Measurements from ENCODE around the genes SIMC1, EIF4E1B and ZNF346.

- PRO-cap, 4 experiments, result no peak in any of the 4 experiments
- RAMPAGE, long total RNA, 2 experiments, result no peak in any of the 2 experiments
Measured at GRCh38 chr5:173947187-173947607, 41.8 kb upstream of the C5orf47 start.

DNA sequence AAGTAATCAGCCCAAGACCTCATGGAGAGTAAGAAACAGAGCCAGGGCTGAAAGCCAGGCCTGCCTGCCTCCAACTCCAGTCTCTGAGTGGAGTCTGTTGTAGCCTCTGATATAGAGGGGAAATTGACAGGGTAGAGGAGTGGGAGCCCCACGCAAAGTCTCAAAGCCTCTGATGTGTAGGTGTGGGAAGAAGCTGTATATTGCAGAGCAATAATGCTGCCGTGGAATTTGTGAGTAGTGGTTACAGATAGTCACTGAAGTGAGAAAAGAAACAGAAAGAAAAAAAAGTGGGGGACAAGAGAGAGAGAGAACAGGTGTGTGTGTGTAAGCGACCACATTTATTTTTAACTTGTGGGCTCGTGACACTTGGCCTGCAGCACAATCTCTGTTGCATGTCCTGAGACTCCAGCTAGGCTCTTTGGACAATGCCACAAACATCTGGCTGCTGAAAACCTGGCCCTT lies 227.8 kb downstream of the NSG2 start:
- PRO-cap, 4 experiments, result no peak in any of the 4 experiments
- RAMPAGE, long total RNA, 2 experiments, result no peak in any of the 2 experiments

DNA sequence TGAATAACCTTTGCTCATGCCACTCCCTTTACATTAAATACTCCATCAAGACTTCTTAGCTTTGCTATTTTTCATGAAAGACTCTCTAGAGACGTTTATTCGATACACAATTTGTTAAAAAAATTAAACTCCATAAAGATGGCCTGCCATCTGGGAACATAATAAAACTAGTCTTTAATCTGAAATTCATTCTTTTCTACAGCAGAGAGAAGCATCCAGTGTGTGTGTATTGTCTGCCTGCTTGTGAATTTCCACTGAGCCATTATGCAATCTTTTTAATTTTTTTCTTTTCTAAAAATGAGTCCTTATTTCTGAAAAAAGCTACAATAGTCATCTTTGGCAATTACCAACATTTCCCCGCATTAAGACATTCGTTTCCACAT lies 263.0 kb downstream of the MSX2 start:
- PRO-cap, 4 experiments, result no peak in any of the 4 experiments
- RAMPAGE, long total RNA, 2 experiments, result no peak in any of the 2 experiments

- PRO-cap, 4 experiments, result peak in 4 of 4 experiments; most common plus-strand start chr5:175468255 (in 4); most common minus-strand start chr5:175468083 (in 2)
- RAMPAGE, long total RNA, 2 experiments, result no peak in any of the 2 experiments
Measured at GRCh38 chr5:175467884-175468438, 10.4 kb upstream of the SFXN1 start.

GRCh38 chr5:175603992-175604508 lies 53.8 kb upstream of the HRH2 start:
- PRO-cap, 4 experiments, result no peak in any of the 4 experiments
- RAMPAGE, long total RNA, 2 experiments, result no peak in any of the 2 experiments

DNA sequence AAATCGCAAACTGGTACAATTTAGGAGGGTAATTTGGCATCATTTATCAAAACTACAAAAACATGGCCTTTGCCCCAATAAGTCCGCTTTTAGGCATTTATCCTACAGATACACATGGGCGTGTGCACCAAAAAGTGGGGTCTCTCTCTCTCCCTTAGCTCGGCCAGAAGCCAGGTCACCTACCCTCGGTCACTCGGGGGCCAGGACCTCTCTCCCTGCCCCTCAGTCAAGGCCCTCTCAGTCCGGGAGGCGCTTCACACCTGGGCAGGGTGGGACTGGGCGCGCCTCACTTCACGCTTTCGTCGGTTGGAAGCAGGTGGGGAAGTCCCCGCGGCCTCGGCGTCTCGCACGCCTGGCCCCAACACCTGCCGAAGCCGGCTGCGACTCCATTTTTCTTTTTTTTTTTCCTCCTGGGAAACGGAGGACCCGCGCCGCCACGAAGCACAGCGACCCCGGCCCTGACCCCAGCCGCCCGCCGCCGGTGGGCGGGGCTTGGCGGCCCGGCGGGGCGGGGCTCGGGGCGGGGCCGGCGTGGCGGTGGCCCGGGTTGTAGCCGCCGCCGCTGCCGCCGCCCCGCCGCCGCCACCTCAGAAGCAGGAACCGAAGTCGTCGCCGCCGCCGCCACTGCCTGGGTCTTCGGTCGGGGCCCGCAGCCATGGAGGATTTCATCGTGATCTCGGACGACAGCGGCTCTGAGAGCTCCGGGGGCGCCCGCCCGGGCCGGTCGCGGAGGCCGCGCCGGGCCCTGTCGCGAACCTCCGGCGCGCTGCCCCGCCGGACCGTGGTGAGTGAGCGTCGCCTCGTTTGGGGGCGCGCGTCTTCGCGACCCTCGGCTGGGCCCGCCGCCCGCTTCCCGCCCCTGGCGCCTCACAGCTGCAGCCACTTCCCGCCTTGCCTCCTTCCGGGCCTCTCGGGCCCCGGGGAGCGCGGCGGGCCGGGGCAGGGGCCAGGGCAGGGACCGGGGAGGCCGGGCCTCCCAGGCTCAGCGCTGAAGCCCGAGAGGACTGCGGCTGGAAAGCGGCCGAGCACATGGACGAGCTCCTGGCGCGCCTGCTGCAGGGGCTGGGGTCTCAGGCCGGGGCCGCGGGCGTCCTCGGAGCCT lies at the start of gene SIMC1:
SIMC1 (plus strand) TSS at position 571 of the 1,102 bp plus-strand sequence.
- PRO-cap, 4 experiments, result peak in 4 of 4 experiments; most common plus-strand start position 521 of the sequence (in 2); most common minus-strand start position 497 of the sequence (in 3)
- RAMPAGE, long total RNA, 2 experiments, result no peak in any of the 2 experiments

GRCh38 chr5:176534544-176535272 lies 2.5 kb downstream of the RNF44 start:
- PRO-cap, 4 experiments, result peak in 3 of 4 experiments; most common plus-strand start chr5:176534852 (in 1); most common minus-strand start chr5:176534770 (in 3)
- RAMPAGE, long total RNA, 2 experiments, result no peak in any of the 2 experiments

DNA sequence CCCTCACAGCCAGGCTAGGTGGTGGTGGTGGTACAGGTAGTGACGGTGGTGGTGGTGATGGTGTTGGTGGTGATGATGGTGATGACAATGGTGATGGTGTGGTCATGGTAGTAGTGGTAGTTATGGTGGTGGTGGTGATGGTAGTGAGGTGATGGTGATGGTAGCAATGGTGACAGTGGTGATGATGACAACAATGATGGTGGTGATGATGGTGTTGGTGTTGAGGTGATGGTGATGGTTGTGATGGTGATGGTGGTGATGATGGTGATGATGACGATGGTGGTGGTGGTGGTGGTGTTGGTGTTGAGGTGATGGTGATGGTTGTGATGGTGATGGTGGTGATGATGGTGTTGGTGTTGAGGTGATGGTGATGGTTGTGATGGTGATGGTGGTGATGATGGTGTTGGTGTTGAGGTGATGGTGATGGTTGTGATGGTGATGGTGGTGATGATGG lies 18.4 kb downstream of the GPRIN1 start:
- PRO-cap, 4 experiments, result no peak in any of the 4 experiments
- RAMPAGE, long total RNA, 2 experiments, result no peak in any of the 2 experiments

DNA sequence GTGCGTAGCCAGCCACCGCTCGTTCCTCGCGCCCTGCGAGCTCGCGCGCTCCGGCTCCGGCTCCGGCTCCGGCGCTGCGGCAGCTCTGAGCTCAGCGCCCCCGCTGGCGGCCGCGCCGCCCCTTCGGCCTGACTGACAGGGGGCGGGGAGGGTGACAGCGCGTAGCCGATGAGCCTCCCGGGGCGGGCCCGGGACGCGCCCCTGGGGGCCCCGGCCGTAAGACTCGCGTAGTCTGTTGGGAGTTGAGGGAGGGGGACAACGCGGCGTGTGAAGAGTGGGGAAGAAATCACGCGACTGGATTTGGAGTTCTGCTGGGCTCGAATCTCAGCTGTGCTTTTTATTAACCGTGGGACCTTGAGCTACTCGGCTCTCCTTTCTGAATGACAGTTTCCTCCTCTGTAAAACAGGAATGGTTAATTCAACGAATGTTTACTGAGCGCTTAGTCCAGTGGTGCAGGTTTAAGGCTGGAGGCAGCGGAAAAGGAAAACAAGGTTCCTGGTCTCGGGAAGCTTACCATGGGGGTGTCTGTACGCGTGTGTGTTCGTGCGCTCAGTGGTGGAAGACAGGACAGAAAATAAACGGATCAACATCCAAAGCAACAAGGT lies at the start of gene EIF4E1B:
EIF4E1B (plus strand) TSS at position 228 of the 606 bp plus-strand sequence.
- PRO-cap, 4 experiments, result no peak in any of the 4 experiments
- RAMPAGE, long total RNA, 2 experiments, result no peak in any of the 2 experiments

GRCh38 chr5:176657123-176657513 lies 9.8 kb downstream of the TSPAN17 start:
- PRO-cap, 4 experiments, result no peak in any of the 4 experiments
- RAMPAGE, long total RNA, 2 experiments, result no peak in any of the 2 experiments

- PRO-cap, 4 experiments, result no peak in any of the 4 experiments
- RAMPAGE, long total RNA, 2 experiments, result no peak in any of the 2 experiments
Measured at GRCh38 chr5:176846375-176846903, 36.1 kb downstream of the UNC5A start.

DNA sequence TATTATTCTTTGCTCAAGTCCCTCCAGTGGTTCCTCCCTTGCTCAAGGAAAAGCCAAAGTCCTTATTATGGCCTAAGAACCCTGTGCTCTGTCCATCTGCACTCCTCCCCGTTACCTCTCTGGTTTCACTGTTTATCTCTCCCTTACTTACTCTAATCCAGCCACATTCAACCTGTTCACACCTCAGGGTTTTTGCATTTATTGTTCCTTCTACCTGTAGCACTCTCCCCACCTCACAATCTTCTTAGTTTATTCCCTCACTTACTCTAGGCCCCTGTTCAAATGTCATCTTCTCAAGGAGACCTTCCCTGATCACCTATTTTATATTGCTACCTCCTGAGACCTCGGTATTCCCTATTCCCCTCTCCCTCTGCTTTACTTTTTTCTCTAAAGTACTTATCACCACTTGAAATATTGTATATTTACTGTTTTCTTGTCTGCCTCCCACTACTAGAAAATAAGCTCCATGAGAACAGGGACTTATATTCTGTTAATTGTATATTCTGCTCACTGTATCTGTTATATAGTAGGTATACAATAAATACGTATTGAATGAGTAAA lies 37.4 kb upstream of the HK3 start:
- PRO-cap, 4 experiments, result no peak in any of the 4 experiments
- RAMPAGE, long total RNA, 2 experiments, result no peak in any of the 2 experiments

DNA sequence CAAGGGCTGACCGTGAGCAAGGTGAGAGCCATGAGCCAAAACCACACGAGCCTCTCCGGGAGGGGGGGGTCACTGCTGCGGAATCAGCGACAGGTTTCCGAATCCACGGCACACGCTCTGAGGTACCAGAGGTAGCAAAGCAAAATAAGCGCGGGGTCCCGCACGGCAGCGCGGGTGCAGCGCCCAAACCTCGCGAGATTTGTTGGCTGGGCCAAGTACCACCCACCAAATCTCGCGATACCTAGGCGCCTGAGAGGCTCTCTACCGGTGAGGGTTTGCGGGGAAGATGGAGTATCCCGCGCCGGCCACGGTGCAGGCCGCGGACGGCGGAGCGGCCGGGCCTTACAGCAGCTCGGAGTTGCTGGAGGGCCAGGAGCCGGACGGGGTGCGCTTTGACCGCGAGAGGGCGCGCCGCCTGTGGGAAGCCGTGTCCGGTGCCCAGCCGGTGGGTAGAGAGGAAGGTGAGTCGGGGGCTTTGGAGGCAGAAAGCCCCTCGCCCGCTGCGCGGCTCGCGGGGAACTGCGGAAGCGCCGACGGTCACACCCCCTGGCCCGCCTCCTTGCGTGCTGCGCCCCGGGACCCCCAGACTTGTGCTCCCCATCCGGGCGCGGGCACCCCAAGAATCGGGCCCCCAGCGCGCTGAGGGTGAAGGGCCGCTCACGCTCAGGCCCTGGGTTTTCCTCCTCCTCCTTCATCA lies at the start of gene ZNF346:
ZNF346 (plus strand) TSS at position 244 of the 697 bp plus-strand sequence.
- PRO-cap, 4 experiments, result peak in 4 of 4 experiments; most common plus-strand start position 289 of the sequence (in 4); most common minus-strand start position 119 of the sequence (in 4)
- RAMPAGE, long total RNA, 2 experiments, result start-site peak on the plus strand in 2 of 2 experiments, centred at positions 262 to 271 of the sequence, 131 to 484 reads per replicate; start-site peak on the minus strand in 1 of 2 experiments, centred at position 165 of the sequence, 26 reads per replicate

GRCh38 chr5:177023150-177023949 lies 854 bp downstream of the ZNF346 start:
- PRO-cap, 4 experiments, result no peak in any of the 4 experiments
- RAMPAGE, long total RNA, 2 experiments, result no peak in any of the 2 experiments

DNA sequence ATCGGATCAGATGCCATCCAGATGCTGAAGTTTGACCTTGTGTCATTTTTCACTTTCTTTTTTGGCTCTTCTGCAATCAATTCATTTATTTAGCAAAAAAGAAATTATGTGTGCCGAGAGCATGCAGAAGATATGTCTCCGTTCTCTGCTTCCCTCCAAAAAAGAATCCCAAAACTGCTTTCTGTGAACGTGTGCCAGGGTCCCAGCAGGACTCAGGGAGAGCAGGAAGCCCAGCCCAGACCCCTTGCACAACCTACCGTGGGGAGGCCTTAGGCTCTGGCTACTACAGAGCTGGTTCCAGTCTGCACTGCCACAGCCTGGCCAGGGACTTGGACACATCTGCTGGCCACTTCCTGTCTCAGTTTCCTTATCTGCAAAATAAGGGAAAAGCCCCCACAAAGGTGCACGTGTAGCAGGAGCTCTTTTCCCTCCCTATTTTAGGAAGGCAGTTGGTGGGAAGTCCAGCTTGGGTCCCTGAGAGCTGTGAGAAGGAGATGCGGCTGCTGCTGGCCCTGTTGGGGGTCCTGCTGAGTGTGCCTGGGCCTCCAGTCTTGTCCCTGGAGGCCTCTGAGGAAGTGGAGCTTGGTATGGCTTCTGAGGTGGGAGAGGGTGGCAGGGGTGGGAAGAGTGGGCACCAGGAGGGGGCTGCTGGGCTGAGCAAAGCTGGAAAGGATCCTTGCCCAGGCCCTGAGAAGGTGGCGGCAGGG lies 2.5 kb downstream of the FGFR4 start:
- PRO-cap, 4 experiments, result no peak in any of the 4 experiments
- RAMPAGE, long total RNA, 2 experiments, result no peak in any of the 2 experiments

DNA sequence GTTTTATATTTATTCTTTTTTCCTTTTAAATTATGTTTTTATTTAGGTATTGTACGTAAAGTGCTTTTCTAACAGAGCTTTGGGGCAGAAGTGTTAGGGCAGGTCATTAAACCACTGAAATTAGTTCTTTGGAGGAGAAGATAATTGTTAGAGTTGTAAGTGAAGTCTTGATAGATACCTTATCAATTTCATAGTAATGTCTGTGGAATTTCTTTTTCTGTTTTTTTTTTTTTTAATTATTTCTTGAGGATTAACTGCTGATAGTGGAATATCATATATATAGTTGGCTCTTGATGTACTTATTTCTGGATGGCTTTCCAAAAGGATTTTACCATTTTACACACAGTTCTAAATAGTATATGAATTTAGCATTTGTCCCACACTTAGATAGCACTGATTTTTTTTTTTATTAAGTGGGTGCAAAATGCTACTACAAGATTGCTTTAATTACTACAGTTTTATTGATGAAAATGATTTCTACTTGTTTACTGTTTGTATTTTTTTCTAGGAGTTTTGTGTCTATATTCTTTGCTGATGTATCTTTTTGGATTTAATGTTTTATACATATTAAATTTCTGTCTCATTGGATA lies 19.5 kb downstream of the NSD1 start:
- PRO-cap, 4 experiments, result no peak in any of the 4 experiments
- RAMPAGE, long total RNA, 2 experiments, result no peak in any of the 2 experiments

DNA sequence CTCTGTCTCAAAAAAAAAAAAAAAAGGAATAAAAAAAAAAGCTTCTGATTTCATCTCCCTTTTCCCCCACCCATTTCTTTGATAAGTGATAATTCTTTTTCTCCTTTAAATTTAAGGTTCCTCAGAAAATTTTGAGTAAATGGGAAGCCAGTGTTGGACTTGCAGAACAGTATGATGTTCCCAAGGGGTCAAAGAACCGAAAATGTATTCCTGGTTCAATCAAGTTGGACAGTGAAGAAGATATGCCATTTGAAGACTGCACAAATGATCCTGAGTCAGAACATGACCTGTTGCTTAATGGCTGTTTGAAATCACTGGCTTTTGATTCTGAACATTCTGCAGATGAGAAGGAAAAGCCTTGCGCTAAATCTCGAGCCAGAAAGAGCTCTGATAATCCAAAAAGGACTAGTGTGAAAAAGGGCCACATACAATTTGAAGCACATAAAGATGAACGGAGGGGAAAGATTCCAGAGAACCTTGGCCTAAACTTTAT lies 76.0 kb downstream of the NSD1 start:
- PRO-cap, 4 experiments, result no peak in any of the 4 experiments
- RAMPAGE, long total RNA, 2 experiments, result no peak in any of the 2 experiments

DNA sequence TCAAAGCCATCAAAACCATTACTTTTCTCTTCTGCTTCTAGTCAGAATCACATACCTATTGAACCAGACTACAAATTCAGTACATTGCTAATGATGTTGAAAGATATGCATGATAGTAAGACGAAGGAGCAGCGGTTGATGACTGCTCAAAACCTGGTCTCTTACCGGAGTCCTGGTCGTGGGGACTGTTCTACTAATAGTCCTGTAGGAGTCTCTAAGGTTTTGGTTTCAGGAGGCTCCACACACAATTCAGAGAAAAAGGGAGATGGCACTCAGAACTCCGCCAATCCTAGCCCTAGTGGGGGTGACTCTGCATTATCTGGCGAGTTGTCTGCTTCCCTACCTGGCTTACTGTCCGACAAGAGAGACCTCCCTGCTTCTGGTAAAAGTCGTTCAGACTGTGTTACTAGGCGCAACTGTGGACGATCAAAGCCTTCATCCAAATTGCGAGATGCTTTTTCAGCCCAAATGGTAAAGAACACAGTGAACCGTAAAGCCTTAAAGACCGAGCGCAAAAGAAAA lies 77.5 kb downstream of the NSD1 start:
- PRO-cap, 4 experiments, result peak in 3 of 4 experiments; most common plus-strand start position 251 of the sequence (in 2)
- RAMPAGE, long total RNA, 2 experiments, result no peak in any of the 2 experiments

DNA sequence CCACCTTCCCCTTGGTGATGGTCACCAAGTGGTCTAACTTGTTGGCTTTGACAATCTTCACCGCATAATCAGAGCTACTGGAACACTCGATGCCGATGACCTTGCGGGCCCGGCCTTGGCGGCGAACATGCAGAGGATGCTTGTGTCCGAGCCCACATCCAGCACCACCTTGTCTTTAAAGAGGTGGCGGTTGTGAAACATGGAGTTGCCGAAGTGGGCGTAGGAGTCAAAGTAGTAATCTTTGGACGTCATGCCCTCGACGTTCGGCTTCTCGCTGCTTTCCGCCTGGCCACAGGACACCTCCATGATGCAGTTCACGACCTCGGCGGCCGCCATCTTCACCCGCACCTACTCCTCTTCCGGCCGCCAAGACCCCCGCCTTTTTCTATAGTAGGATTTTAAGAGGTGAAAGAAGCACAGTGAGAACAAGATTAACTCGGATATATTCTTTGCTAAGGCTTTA lies 37.2 kb downstream of the RAB24 start:
- PRO-cap, 4 experiments, result peak in 1 of 4 experiments; most common plus-strand start position 70 of the sequence (in 1)
- RAMPAGE, long total RNA, 2 experiments, result no peak in any of the 2 experiments

- PRO-cap, 4 experiments, result no peak in any of the 4 experiments
- RAMPAGE, long total RNA, 2 experiments, result no peak in any of the 2 experiments
Measured at GRCh38 chr5:177338978-177339913, 12.2 kb downstream of the LMAN2 start.